Airway epithelial cell (primary cell): ENCODE data around the genes INO80D and CMKLR2.

DNA sequence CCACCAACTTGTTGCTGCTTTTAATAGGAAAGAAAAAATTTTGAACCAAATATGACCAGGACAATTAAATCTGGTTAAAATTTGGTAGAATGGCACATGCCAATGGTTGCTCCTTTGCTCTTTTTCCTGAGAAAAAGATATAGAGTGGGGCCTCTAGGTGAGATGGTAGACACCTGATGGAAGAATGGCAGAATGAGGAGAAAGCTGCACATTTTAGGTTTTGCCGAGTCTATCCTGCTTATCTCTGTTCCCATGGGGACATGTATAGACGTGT is 90.3 kb downstream of the ICOS start:
- RAMPAGE, long total RNA: no peak

DNA sequence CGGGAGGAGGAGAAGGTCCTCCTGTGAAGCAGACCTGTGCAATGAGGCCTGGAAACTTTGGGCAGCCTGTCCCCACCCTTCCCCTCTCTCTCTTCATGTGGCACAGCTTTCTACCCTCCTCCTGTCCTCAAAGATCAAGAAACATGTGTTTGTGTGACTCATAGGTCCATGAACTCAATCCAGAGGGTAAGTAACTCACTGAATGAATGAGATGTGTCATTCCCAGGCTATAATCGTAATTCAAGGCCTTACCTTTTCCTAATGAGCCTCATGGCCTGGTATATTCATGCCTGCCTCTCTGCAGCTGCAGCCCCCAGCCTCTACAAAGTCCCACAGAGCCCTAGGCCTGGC is 288.0 kb upstream of the PARD3B start:
- RAMPAGE, long total RNA: no peak

DNA sequence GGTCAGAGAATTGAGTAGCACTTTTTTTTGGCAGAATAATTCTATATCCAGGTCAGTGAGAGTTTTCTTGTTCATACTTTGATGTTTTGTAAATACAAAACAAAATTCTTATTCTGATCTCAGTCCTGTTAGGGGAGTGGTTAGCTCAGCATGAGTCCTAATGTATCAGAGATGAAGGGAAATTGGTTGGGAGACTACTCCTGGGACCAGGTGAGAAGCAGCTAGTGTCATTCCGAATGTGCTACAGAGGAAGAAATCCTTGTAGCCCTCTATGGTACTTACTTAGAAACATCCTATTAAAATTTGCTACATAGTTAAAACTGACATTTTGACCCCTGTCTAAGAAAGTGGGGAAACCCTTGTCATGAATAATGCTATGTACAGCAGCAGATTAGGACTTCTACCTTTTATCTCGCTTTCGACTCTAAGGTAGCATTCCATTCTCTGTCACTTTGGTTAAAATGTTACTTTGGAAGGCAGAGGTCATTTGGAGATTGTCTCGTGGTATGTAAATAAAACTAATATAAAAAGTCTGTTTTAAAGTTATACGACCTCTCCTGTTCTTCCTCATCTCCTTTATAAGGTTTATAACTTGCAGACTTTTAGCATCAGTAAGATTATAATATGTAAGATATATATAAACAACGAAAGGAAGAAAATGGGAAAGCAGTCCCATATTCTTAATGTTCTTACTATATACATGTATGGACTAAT is 65.9 kb downstream of the PARD3B start:
- RAMPAGE, long total RNA: no peak

GRCh38 chr2:204727260-204728516 is 182.4 kb downstream of the PARD3B start:
- RAMPAGE, long total RNA: no peak

- RAMPAGE, long total RNA: no peak
Measured at GRCh38 chr2:205170234-205171010, 511.9 kb upstream of the NRP2 start.

- RAMPAGE, long total RNA: no peak
Measured at GRCh38 chr2:205686423-205687048, 4.2 kb downstream of the NRP2 start.

DNA sequence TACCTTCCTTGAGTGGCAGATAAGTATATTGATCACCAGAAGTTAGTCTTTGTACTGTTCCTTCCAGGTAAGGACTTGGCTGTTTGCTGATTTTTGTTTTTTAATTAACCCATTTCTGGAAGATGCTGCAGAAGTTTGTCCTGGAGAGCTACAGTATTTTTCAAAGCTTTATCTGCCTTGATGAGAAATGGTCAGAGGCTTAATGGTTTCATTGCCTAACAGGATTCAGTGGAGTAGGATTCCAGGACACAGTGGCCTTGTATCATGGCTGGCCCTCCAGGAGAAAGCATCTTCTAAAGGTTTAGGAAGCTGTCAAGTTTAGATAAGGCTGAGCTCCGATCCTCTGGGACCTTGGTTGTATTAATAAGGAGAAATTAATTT is 6.0 kb downstream of the NRP2 start:
- RAMPAGE, long total RNA: no peak

- RAMPAGE, long total RNA: no peak
Measured at GRCh38 chr2:205746143-205746734, 63.9 kb downstream of the NRP2 start.

DNA sequence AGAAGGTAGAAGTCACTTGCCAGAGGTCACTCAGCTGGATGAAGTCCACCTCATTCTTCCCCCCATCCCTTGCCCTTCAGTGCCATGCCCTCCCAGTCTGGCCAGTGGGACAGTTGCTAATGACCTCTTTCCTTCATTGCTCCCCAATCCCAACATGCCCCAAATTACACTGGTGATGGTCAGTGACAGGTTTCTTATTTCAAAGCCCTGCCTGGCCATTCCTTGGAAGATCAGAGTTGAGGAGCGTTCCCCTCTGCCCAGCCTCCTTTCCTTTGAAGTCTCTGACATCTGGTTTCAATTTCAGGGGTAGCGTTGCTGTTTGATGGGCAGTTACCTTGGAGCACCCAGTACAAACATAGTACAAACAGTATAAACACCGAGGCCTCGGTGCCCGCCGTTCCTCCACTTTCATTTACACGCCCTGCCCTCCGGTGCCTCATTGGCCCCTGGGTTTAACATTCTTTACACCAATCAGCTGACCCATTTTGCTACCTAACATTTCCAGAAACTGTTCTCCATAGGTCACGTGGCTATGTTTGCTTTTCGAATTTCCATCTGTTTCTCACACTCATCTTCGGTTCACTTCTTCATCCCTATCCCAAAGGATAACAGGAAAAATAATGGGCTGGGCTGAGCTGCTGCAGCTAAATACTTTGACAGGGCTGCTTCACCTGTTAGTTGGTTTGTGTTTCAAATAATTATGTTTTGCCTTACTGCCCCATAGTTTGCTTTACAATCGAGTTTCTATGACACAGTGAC is 65.6 kb downstream of the NRP2 start:
- RAMPAGE, long total RNA: no peak

- RAMPAGE, long total RNA: no peak
Measured at GRCh38 chr2:205768135-205768676, 85.9 kb downstream of the NRP2 start.

- RAMPAGE, long total RNA: start-site peak on the plus strand at chr2:206085923-206085965, 10 and 12 reads in 2 replicates
Measured at GRCh38 chr2:206085707-206086436, at the start of gene INO80D. Gene INO80D, minus strand, starts transcription at chr2:206086174.

- RAMPAGE, long total RNA: no peak
Measured at GRCh38 chr2:206143949-206144402, 15.3 kb downstream of the NDUFS1 start.

- RAMPAGE, long total RNA: no peak
Measured at GRCh38 chr2:206152201-206152575, 7.1 kb downstream of the NDUFS1 start.

- RAMPAGE, long total RNA: no peak
Measured at GRCh38 chr2:206213158-206213793, at the start of gene CMKLR2. Gene CMKLR2, minus strand, starts transcription at chr2:206213371.

DNA sequence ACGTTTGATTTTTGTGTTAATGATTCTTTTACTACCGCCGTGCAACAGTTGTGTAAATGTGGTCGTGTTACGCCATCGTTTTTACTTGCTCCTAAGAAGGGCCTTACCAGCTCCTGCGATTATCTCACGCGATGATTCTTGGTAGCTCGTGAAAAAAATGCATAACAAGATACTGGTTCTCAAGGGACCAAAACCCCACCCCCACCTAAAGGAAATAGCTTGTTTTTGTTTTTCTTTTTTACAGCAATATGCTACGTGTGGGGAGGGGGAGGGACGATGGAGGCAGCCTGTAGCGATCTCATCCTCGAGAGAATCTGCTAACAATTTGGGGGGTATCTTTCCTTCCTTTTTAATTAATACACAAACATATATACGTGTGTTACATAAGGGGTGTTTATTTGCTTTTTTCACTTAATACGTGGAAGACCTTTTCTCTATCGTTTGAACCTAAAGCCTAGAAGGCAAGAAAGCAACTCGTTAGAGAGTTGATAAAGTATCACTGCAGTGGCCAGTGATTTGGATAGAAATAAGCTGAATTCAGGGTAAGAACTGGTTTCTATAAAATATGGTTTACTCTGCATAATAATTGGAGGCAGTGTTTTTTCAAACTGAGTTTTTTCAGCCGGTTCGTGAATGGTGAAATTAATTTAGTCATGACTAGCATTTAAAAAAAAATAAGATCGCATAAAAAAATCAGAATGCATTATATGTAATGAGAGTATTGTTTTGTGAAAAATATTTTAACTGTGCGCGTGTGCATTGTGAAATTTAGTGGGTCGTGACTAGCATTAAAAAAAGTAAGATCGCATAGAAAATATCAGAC is 1.2 kb downstream of the ZDBF2 start:
- RAMPAGE, long total RNA: no peak

DNA sequence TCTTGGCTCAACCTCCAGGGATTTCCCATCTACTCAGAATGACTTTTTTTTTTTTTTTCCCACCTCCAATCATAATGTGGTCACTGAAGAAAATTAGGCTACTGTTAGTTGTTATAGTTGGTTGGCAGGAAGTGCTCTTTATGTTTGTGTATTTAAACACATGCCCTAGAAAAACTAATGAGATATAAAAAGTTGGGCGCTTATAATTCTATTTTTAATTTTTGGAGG is 16.6 kb downstream of the ADAM23 start:
- RAMPAGE, long total RNA: no peak

- RAMPAGE, long total RNA: no peak
Measured at GRCh38 chr2:206871808-206872163, 67.5 kb upstream of the CPO start.

DNA sequence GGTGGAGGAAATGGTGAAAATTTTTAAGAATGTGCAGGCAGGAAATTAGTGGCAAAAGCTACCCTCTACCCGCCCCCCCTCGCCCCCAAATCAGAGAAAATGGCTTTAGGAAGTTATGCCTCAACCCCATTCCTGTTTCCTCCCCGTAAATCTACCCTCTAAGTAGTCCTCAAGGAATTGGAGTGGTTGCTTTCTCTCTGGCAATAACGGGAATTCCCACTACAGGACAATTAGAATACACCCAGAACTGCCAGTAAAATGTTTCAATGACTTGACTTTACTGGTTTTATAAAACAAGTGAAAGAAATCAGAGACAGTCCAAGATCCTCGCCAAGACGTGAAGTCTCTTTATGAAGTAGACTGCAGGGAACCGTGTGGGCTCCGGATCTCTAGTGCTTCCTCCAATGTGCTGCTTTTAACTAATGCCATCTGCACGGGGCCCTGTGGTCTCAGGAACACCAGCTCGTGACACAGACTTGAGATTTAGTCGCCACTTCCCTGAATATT is 101.3 kb downstream of the CPO start:
- RAMPAGE, long total RNA: no peak

- RAMPAGE, long total RNA: no peak
Measured at GRCh38 chr2:207041277-207041851, 102.0 kb downstream of the CPO start.

GRCh38 chr2:207163861-207164498 is 1.8 kb downstream of the KLF7 start:
- RAMPAGE, long total RNA: no peak